PC-3 (cell line): ENCODE results near the gene TMEM236.

DNA sequence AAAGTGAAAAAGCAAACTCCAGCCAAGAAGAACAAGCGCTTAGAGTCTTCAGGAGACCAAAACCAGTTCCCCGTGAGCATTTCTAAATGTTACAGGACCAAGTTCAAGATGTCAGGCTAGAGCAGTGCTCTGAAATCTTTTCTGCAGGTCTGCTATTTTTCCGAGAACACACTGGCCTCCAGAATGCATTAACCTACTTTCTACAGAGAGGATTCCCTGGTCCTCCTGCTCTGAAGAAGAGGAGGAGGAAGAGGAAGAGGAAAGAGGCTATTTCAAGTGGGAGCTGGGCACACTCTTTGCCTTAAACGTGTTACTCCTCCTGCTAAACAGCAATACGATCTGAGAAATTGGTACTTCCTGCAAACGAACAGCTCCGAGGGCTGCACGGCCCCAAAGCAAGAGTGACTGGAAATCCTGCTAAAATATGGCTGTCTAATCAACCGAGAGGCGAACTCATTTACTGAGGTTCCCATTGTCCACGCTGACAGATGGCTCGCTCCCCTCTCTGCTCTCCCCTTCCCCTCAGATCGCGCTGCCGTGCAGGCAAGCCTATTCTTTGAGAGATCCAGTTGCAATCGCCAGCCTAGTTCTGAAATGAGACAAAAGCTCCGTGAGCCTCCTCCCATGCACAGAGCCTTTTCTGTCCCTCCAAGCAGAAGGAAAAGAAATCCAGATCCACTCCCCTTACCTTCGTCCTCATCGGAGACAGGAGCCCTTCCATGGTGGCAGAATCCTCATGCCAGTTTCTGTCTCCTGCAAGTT is 157.2 kb downstream of the FRMD4A start:
- RAMPAGE, long total RNA, result no peak

- RAMPAGE, long total RNA, result no peak
Measured at GRCh38 chr10:14533956-14534624, 203.4 kb upstream of the FRMD4A start.

- RAMPAGE, long total RNA, result no peak
Measured at GRCh38 chr10:14571732-14572721, 202.7 kb downstream of the FAM107B start.

GRCh38 chr10:14584538-14585235 is 190.0 kb downstream of the FAM107B start:
- RAMPAGE, long total RNA, result no peak

DNA sequence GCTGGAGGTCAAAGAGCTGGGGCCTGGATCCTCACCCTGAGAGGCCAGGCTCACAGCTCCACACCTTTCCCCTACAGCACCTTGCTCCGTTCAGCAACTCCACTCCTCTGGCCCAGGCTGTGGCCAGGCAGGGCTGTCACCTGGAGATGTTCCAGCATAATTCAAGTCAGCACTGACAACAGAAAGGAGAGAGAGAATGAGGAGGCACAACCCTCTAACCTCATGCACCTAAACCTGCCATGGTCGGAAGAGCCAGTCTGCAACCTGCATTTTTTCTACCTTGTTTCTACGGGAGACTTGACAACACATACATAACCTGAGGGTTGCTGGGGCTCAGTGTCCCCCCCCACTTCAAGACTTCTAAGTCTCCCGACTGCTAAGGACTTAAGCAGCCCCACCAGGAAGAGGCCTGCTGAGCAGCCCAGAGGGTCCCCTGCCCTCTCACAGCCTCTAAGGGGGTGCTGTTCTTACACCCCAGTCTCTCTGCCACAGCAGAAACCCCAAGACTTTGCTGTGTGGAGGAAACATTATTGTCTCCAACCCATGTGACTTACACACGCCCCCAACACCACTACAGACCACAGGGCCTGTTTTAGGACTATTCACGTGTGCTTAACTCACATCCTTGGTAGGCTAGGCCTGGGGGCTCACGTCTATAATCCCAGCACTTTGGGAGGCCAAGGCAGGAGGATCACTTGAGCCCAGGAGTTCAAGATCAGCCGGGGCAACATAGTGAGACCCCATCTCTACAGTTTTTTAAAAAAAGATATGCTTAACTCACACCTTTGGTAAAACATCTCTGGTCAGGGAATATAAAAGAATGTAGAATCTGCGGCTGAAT is 175.6 kb downstream of the FAM107B start:
- RAMPAGE, long total RNA, result no peak

DNA sequence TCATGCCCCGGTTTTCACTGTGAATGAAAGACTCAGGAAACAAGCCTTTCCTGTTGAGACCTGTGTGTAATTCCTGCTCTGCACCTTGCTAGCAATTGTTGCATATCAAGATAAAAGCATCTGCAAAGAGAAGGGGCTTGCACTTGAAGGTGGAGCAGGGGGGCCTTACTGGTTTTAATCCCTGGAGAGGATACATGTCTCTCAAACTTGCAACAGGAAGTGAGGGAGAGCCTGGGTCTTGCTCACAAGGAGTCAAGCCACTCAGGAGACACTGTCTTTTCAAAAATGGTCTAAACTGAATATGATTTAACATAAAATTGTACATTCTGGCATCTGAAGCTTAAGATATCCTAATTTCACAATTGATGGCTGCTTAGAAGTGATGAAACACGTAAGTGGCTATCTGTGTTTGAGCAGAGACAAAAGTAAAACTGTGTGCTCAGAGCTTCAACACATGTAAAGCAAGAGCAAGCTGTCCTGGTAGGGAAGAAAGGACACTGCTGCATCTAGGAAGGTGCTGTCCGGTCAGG is 157.4 kb downstream of the FAM107B start:
- RAMPAGE, long total RNA, result no peak

DNA sequence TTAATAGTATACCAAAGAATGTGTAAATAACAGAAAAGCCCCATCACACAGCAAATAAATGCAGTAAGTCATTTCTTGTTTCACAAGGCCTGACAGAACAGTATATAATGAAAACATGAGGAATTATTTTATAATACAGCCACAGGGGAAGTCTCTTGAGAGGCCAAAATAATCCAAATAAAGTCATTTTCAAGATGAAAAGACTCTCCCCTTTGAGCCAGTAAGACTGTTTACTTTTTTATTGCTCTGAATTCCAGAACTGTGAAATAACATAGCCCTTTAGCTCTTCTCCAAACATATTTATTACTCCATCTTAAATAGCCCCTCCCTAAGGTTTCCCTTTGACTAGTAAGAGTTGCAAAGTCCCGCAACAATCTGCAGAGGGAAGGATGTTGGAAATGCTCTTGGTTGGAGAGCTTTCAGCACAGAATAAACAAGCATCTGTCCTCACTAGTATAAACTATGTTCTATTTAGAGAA is 104.3 kb downstream of the FAM107B start:
- RAMPAGE, long total RNA, result no peak

DNA sequence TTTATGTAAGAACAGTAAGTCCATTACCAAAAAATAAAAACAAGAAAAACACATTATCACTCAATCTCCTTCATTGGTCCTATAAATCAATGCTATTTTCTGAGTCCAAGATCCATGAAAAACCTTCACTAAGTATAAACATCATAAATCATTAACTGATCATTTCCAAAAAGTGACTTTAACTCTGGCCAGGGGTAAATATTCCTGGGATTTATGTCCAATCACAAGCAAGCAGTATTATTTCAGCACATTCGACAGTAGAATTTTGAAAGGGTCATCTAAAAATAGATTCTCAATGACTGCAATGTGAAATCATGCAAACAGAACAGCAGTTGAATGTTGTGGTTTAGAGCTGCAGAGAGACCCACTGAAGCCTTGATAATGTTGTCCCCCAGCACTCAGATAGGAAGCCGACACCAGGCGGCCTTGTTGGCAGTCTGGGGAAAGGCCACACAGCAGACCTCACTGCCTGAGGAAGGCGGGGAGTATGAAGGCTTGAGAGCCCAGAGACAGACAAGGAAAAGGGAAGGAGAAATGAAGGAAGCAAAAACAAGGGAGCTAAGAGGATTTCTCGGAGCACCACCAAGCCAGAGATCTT is 38.1 kb downstream of the FAM107B start:
- RAMPAGE, long total RNA, result no peak

- RAMPAGE, long total RNA, result no peak
Measured at GRCh38 chr10:14748474-14748773, 26.3 kb downstream of the FAM107B start.

GRCh38 chr10:14839323-14839915 is 1.3 kb downstream of the HSPA14 start:
- RAMPAGE, long total RNA, result no peak

DNA sequence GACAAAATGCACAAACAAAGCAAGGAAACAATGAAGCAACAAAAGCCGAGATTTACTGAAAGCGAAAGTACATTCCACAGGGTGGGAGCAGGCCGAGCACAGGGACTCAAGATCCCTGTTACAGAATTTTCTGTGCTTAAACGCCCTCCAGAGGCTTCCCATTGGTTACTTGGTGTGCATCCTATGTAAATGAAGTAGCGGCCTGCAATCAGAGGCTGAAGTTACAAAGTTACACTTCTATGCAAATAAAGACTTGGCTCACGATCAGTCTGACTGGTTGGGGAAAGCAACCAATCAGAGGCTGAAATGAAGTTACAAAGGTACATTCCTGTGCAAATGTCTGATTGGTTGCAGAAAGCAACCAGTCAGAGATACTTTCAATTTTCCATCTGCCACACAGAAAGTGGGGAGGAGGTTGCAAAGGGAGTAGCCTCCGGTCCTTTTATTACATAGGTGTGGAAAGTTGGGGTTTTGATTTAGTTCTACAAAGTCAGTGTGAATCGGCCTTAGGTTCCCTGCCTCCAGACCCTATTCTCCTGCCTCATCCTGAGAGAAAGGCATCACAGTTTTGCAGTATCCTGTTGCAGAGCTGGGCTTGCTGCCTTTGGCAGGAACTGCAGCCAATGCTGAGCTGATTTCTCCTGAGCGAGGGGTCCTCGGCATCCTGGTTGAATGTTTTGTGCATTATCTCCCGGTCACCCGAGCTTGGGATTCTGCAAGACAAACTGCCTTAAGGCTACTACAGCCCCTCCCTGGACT is 3.9 kb downstream of the ACBD7 start:
- RAMPAGE, long total RNA, result no peak

- RAMPAGE, long total RNA, result no peak
Measured at GRCh38 chr10:15718558-15719436, 925 bp downstream of the ITGA8 start.

GRCh38 chr10:16986300-16987342 is 143.0 kb downstream of the CUBN start:
- RAMPAGE, long total RNA, result no peak

DNA sequence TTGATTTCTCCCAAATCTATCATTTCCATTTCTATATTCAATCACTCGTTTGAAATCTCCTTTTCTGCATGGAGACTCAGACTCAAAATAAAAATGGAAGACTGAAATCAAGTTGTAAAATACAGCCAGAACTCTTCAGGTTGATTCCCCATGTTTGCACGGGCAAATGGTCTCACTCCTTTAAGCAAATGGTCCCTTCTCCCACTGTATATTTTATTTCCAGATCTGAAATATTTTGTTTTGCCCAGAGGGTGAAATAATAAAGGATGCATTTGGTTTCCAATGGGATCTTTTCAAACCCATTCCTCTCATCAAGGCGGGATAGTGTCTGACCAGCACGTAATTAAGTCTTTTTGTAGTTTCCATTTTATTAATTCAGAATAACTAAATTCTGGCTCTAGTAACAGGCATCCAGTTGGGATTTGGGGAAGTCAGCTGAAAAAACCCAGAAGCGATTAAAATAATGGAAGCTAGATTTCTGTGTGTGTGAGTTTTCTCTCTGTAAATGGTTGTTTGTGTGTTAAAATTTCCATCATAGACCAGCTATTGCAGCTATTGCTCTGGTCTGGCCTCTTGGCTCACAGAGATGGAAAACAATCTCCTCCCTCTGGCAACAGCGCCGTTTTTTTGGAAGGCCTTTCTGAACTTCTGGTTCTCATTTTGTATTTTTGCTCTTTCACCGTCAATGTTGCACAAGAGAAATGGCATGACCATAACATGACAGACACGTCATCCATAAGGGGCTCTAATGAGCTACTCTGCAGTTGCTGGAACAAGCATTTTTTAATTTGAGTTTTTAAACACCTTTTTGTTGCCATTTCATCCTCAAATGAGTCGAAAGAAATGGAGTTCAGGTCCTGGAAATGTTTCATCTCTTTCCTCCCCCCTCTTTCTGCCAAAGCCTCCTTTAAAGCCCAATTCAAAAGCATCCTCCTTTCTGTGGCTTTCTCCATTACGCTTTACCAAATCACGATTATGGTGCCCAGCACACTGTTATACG is 91.1 kb downstream of the CUBN start:
- RAMPAGE, long total RNA, result no peak

DNA sequence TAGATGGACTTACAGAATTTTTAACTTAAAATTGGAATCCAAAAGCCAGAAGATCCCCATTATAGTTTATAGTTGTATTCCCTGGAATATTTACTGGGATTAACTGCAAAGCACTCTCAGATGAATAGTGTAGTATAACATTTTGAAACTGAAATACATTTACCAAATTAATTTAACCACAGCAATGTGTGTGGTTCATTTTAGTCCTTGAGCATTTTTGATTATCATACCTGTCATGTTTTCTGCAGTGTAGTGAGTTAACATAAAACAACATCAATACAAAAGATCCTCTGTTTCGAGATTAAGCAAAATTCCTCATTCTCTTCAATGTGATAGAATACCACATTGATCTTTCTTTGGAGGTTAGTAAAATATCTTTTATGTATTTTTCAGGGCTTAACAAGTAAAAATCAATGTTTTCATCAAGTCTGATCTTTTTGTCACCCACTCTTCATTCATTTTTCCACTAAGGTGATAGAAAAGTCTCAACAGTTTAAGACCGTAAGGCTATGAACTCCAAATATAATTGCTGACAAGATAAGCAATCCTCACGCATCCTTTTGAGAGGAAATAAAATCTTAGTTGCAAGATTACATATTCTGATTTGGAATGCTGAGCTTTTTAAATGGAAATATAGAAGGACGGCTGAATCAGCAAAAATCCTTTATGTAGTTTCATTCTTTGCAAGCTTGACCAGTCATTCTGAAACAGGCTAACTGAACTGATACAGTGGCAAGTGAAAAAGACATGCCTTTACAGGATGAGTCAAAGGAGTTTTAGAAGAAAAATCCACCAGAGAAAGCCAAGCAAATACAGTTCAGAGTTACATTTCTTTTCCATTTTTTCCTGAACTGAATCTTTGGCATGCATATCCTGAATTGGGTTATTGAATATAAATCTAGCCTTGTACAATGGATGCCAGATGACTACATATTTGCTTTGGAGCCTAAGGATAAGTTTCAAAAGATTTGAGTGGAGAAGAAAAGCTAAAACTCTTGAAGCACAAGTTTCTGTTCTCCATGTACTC is 4.1 kb downstream of the VIM start:
- RAMPAGE, long total RNA, result no peak

DNA sequence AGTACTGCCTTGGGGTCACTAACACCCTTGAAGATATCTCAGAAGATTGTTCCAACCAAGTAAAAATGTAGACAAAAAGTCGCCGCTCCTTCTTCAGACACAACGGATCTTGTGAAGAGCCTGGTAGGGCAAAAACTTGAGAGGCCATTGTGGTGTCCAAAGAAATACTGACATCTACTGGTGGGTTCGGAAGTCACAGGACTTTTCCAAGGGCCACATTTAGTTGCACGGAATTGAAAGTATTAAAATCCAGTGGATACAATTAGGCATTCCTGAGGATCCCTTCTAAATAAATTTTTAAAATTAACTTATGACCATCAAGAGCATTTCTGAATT is 29.6 kb downstream of the VIM start:
- RAMPAGE, long total RNA, result no peak

DNA sequence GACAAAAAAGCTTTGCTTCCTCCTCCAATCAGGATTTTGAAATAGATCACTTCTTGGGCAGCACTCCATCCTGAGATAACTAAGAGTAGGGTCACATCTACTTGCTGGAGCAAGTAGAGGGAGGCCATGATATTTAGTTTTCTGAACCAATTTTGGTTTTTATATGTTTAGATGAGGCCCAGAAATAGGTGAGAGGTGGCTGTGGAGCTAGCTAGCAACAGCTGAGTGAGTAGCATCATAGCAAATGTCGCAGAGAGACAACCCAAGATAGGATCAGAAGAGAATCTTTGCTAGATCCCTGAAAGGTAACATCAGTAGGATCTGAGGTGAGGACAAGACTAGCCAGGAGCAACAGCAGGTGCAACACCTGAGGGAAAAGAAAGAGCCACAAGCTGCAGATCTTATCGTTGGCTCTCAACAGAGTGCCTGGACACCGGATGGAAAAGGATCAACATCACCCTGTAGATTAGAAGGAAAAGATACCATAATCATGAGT is 4.5 kb downstream of the ST8SIA6 start:
- RAMPAGE, long total RNA, result no peak

DNA sequence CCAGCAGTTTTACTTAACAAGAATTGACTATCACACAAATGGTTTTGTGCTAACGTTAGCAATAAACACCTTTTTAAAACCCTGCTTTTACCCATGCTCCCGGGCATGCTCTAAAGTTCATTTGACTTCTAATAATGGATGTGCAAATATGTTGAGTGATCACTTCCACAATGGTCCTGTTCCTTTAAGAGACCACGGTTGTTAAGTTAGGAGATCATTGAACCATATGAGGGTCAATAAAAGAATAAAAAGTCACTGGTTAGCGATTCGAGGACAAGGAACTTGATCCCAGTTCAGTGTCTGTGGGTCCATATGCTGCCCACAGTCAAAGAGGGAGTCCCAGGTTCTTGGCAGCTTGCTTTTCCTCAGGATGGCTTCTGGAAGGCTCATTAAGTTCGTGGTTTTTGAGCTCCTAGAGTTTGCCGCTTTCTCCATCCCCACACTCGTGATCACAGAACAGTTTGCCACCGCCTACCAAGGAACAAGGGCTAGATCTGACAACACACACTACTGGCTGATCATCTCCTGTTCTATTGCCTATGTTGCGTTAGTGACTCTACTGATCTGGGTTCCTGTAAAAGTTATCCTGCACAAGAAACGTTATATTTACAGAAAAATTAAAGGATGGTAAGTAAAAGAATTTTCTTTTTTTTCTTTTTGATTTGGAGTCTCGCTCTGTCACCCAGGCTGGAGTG is at the start of gene TMEM236:
Gene TMEM236 (plus strand): TSS at position 276 of the 695 bp plus-strand sequence.
- RAMPAGE, long total RNA, result no peak

DNA sequence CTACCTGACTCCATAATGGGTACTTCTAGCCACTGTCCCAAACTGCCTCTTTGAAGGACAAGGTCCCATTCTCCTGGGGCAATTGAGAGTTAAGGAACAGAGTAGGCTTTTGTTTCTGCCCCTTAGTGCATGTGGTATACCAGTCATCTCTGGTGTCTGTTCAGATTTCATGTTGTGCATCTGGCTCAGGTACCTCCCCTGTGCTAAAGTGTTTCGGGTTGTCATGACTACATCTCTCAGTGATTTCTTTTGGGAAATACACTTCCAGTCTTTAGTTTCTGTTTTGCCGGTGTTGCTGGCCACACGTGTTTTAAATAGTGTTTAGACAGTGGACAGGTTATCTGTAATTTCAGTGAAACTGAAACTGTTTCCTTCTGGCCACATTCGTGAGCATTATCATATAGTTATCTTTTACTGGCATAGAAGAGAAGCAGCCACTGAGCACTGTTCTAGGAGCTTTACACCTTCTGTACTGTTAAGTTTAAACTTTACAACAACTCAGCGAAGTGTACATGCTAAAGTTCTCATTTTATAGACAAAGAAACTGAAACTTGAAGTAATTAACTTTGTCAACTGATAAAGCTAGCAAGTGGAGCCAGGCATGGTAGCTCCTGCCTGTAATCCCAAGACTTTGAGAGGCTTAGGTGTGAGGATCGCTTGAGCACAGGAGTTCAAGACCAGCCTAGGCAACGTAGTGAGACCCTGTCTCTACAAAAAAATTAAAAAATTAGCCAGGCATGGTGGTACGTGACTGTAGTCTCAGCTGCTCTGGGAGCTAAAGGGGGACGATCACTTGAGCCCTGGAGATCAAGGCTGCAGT is 4.9 kb downstream of the TMEM236 start:
- RAMPAGE, long total RNA, result no peak

DNA sequence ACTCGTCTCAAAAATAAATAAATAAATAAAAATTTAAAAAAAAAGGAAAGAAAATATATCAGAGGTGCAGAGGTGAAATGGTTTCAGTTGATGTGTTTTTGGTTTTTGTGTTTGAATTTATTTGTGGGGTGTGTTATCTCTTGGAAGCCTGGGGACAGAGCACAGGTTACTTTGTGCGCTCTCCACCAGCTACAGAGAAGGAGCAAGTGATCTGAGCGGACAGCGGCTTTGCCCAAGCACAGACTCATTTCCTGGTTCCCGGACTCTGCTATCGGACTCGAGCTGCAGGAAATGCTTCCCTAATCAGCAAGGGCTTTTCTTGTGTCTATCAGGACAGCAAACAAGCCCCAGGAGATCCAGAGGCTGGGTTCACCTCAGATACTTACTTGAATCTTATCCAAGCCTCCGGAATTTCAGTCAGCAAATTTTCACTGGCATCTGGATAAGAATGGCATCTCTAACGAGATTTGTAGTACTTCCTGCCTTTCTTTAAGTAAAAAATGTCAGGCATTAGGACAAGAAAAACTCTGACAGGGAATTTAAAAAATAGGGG is 27.8 kb downstream of the MRC1 start:
- RAMPAGE, long total RNA, result no peak